Mammary microvascular endothelial cell (primary cell): ENCODE measurements around a stretch of chr5.

GRCh38 chr5:88269966-88270599 is 1.4 kb upstream of the TMEM161B start:
- RAMPAGE, long total RNA = no peak

GRCh38 chr5:88689116-88689707 is 193.8 kb downstream of the MEF2C start:
- RAMPAGE, long total RNA = no peak

- RAMPAGE, long total RNA = no peak
These were observed 192.1 kb downstream of the MEF2C start for GRCh38 chr5:88690651-88691505.

DNA sequence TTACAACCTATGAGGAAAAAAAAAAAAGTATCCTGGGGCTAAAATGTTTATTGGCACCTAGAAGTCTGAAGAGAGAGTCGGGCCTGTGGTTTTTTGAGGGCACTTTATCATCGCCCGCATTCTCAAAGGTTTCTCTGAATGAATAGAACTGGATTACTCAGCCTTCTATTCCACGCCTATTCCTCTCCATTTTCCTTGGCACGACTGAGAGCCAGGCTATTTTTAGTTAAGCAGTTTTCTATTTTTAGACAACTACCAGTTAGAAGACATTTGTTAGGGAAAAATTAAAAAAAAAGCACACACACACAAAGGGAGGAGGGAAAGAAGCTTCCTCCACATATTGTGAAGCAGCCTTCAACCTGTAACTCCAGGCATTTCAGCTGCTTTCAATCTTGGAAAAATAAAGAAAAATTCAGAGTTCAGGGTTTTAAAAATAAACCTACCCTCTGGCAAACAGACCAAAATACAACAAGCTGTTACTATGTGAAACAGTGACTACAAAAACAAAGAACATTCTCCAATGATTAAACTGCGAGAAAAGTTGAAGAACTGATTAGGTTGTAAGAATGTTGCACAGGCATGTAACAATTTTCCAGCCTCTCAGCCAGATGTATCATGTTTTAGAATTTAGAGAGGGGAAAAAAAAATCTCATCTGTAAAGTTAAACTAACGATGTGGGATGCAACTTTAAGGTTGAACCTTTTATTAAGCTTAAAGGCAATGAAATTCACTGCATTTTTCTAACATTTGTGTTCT is 97.0 kb downstream of the MEF2C start:
- RAMPAGE, long total RNA = no peak

DNA sequence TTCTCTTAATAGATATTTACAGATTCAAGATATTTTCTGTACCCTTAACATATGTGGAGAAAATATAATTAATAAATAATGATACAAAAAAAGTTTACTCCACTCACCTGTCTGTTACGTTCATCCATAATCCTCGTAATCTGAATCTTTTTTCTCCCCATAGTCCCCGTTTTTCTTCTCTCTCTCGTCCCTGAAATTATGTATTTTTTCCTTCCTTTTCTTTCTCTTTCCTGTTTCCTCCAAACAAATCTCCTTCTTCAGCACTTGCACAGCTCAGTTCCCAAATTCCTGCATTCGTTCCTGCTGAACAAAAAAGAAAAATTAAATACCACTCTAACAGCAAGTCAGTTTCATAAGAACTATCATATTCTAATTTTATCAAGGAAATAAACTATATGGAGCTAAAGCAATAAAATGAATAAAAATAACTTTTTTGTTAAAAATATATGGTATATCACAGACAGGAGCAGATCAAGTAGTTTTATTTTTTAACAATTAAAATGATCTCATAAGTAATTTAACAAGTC is 59.3 kb downstream of the MEF2C start:
- RAMPAGE, long total RNA = no peak

DNA sequence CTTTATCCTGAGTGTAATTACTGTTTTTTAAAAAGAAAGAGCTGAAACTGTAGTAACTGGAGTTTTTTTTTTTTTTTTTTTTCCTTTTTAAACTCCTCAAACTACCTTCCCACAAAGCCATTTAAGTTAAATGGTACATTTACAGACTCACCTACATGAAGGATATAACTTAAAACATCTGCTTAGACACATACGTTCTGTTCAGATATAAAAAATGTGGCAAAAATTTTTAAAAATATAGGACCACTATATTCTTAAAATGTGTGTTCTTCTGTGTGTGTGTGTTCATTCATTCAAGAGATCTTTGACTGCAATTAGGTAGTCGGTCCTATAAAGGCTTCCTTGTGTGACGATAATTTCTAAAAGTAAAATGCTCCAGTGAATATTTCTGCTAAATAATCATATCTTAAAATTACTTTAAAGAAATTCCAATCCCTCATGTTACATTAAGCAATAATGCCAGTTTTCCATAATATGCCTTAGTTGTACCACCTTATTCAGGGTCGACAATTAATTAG is 6.9 kb downstream of the MEF2C start:
- RAMPAGE, long total RNA = no peak

DNA sequence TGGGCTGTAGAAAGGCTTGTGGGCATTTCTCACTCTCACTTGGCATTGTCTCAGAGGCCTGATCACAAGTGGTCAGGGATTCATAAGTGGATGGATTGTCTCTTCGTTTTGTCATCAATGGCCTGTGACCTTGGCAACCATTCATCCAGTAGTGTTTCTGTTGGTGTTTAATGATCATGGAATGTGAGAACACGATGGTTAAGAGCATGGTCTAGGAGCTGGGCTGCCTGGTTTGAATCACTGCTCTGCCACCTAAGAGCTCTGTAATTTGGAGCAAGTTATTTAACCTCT is 430.0 kb upstream of the MEF2C start:
- RAMPAGE, long total RNA = no peak

DNA sequence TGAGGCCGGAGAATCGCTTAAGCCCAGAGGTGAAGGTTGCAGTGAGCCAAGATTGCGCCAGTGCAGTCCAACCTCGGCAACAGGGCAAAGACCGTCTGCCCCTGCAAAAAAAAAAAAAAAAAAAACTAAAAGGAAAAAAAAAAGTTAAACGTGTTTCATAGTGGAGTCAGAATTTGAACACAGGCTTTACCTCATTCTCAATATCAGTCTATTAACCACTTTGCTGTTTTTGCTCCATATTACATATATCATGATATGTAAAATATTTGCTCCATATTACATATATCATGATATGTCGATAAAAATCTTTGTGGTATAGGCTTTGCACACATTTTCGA is 584.5 kb upstream of the MEF2C start:
- RAMPAGE, long total RNA = no peak

- RAMPAGE, long total RNA = no peak
These were observed 181.9 kb downstream of the CETN3 start for GRCh38 chr5:90227567-90228048.

- RAMPAGE, long total RNA = no peak
These were observed 311 bp downstream of the POLR3G start for GRCh38 chr5:90475065-90475285.

DNA sequence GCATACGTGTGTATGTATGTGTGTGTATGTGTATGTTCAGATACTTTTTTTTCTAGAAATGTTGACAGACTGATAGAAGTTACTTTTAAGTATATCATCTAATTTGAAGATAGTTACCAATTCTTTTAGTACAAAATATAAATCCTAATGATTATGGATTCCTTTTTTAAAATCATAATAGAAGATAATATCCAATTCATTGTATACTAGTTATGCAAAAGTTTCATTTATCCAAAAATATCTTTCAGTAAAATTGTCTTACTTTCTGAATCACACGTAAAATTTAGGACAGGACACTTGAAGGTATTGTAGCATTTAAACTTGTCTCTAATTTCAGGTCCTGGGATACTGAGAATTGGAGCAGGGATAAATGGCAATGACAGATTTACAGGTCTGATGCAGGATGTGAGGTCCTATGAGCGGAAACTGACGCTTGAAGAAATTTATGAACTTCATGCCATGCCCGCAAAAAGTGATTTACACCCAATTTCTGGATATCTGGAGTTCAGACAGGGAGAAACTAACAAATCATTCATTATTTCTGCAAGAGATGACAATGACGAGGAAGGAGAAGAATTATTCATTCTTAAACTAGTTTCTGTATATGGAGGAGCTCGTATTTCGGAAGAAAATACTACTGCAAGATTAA is 99.1 kb downstream of the ADGRV1 start:
- RAMPAGE, long total RNA = no peak

DNA sequence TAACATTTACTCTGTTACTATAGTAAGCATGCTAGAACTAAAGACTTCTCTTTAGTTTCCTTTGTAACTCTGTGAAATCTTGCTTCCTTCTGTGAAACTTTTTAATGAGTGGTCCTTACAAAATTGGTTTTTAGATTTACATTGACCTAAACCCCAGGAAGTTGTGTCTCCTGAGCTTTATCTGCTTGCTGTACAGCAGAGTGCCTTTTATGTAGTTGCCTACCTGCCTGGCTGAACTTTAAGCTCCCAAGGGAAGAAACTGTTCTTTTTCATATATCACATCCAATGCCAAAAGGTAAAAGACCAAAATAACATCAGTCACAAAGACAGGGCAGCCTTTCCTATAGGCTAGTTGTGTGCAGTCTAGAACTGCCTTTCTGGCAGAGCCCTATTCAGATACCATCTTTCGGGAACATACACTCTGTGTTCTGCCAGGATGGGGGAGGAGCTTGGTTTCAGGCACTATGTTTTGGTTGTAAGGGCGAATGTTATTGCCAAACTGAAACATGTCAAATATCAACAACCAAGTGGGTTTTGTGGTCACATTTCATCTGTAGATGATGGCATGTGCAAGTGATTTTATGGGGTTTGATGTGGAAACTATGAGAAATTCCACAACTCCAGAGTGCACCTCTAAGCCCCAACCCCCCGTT is 314.4 kb downstream of the ADGRV1 start:
- RAMPAGE, long total RNA = no peak

GRCh38 chr5:90877063-90877375 is 318.4 kb downstream of the ADGRV1 start:
- RAMPAGE, long total RNA = no peak

GRCh38 chr5:91120343-91120621 is 262.8 kb downstream of the ARRDC3 start:
- RAMPAGE, long total RNA = no peak

DNA sequence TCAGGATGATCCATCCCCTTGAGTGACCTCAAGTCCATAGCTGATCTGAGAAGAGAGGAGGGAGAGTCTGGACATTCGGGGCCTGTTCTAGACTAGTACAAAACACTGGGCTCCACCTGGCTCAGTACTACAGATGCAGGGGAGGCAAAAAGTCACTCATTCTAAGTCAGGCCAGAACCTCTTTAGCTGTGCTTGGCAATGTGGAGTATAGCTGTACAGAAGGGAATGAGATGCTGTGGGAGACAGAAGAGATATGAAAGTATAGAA is 262.6 kb downstream of the ARRDC3 start:
- RAMPAGE, long total RNA = no peak

DNA sequence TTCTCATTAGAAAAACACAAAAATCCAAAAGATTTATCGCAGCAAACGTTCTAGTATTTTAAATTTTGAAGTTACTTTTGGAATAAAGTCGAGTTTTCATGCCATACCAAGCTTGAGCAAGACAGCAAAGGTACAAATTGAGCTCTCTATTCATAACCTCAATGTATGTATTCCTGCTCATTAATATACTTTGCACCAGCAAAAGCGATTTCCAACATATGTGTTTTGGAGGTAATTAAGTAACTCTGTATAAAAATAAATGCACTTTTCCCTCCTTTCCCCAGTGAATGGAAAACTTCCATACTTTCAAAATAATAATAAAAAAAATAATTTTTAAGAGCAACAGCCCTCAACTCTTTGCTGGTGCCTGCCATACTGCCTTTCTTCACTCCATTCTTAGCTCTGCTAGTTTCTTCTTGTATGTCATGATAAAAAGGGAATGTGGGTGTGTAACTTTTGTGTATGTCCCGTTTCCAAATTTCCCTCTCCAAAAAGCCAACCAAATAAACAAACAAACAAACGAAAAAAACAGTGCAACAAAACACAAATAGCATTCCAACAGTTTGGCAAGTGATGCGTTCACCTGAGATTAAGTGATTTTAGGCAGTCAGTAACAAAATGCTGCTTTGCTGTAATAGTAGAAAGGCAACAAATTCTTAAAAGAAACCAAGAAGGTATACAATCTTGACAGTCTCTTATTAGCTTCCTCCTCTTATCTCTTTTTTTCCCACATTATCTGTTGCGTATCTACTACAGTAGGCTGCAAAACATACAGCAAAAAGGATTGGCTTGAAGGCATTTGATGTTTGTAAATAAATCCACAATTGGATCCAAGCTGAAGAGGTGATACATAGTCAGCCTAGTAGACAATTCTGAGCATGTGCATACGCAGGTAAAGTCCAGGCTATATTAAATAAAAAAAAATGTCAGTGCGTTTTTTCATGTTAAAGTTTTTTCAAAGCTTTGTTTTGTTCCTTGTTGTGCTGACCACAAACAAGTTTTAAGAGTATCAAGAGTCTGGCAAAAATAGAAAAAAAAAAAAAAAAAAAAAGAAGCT is 12.8 kb downstream of the ARRDC3 start:
- RAMPAGE, long total RNA = no peak

GRCh38 chr5:91383865-91384135 is 683 bp upstream of the ARRDC3 start:
- RAMPAGE, long total RNA = no peak

DNA sequence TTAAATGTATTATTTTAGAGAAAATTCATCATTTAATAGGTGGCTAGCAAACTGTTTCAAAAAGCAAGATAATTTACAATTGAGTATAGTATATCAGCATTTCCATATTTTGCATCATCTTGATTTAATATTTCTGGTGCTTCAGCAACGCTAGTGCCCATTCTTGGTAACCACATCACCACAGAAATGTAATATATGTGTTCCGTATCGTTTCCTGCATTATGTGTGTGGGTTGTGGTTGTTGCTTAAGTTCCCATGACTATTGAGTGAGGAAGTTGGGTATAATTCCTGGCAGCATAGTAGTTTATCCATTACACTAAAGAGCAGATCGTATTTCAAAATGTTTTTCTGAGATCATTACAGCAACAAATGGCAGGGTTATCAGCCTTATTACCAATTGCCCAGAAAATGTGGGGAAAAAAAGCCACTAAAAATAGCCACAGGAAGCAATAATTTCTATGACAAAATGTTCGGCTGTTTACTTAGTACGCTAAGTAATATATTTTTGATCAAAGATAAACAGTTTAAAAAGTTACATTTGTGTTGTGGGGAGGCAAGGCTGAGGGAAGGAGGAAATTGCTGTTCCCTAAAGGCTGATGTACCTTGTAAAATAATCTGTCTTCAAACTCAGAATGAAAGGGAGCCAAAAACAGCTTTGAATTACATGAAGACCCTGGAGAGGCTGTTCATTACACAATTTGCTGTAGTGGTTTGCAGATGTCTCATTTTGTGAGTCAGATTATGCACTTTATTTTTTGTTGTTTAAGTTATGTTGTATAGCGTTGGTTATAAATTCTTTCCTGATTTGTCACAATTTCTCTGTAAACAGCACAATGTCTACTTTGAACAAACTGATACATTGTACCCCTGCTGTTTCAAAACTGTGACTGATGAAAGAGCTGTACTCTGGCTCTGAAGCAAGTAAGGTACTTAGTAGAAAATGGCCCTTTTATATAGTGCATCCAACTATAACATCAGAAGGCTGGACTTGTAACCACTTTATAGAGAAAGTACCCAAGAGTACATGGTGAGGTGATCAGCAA is 1030.6 kb upstream of the NR2F1 start:
- RAMPAGE, long total RNA = no peak

- RAMPAGE, long total RNA = no peak
These were observed 921.0 kb upstream of the NR2F1 start for GRCh38 chr5:92662039-92662309.

- RAMPAGE, long total RNA = no peak
These were observed 11.0 kb upstream of the NR2F1 start for GRCh38 chr5:93572034-93572453.